Hepatocyte (in vitro differentiated cells and primary cell): ENCODE results near the genes MAGOHB, TAS2R30 and ETV6.

DNA sequence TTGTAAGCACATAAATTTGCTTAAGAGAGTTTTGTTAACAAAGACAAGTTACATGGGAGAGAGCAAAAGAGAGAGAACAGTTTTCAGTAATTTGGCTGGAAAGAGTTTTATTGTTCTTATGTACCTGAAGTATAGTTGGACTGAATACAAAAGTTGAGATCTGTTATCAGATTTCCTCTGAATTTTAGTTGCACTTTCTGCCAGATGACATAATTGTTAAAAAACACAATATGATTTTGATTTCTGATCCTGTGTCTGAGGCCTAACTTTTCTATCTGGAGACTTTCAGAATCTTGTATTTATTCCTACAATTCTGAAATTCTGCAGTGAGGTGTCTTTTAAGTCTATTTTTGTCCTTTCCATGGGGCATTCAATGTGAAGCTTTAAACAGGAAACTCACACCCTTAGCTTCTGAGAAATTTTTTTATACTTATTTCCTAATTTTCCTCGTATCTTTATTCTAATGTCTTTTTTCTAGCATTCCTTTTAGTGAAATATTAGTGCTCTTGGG is 23.3 kb downstream of the CD69 start:
- RAMPAGE, long total RNA = no peak
- RRBS = no CpG with 5 or more reads among the region's 1 CpG

DNA sequence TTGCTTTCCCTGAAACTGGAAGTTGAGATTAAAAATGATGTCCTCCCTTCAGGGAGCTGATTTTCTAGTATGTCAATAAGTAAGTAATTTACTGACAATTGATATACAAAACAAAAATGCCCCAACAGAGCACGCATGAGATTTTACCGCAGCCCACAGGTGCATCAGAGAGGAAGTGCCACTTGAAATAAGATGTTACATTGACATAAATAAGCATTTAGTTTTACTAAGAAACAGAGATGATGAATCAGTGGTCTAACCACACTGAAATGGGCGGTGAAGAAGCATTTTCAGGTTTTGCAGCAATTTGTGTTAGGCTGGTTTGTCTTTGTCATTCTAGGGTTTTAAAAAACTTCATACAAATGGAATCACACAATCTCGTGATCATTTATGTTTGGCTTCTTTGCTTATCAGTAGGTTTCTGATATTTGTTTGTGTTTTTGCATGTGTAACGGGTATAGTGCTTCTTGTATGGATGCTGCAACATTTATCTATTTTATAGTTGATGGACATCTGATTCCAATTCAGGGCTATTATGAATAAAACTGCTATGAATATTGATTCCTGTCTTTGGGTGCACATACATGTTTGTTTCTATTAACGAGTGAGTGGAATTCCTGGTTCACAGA is 18.8 kb downstream of the CD69 start:
- RAMPAGE, long total RNA = no peak
- RRBS = no CpG with 5 or more reads among the region's 6 CpGs

- RAMPAGE, long total RNA = no peak
- RRBS = no CpG with 5 or more reads among the region's 3 CpGs
Measured at GRCh38 chr12:9763031-9763530, 2.4 kb upstream of the CD69 start.

GRCh38 chr12:9910752-9911106 is 21.4 kb downstream of the CLEC2A start:
- RAMPAGE, long total RNA = start-site peak on the minus strand at chr12:9911024-9911031, 52 and 23 reads in 2 replicates
- RRBS = no CpG with 5 or more reads among the region's 6 CpGs

GRCh38 chr12:9970876-9971289 is 326 bp upstream of the CLEC12A start:
- RAMPAGE, long total RNA = no peak
- RRBS = no CpG with 5 or more reads among the region's 1 CpG

GRCh38 chr12:10184084-10184836 is 5.4 kb downstream of the TMEM52B start:
- RAMPAGE, long total RNA = no peak
- RRBS = no CpG with 5 or more reads among the region's 12 CpGs

DNA sequence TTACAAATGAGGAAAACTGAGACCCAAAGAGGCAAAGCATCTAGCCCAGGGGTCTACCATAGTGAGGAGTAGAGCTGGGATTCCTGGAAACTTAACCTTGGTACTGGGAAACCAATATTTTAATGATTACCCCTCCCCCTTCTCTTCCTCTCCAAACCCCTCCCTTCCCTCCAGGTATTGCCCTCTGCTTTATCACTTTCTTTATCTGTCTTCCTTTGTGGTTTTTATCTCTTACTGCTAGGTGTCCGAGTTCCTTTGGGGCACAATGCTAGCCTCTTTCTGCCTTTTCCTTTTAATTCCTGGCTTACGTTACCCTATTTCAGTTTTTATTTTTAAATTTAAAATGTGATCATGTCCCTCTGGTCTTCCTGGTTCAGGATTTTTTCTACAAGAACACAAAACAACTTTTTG is 2.8 kb downstream of the GABARAPL1 start:
- RAMPAGE, long total RNA = no peak
- RRBS = no CpG with 5 or more reads among the region's 2 CpGs

- RAMPAGE, long total RNA = no peak
- RRBS = no CpG with 5 or more reads among the region's 22 CpGs
Measured at GRCh38 chr12:10215932-10216697, 3.4 kb downstream of the GABARAPL1 start.

DNA sequence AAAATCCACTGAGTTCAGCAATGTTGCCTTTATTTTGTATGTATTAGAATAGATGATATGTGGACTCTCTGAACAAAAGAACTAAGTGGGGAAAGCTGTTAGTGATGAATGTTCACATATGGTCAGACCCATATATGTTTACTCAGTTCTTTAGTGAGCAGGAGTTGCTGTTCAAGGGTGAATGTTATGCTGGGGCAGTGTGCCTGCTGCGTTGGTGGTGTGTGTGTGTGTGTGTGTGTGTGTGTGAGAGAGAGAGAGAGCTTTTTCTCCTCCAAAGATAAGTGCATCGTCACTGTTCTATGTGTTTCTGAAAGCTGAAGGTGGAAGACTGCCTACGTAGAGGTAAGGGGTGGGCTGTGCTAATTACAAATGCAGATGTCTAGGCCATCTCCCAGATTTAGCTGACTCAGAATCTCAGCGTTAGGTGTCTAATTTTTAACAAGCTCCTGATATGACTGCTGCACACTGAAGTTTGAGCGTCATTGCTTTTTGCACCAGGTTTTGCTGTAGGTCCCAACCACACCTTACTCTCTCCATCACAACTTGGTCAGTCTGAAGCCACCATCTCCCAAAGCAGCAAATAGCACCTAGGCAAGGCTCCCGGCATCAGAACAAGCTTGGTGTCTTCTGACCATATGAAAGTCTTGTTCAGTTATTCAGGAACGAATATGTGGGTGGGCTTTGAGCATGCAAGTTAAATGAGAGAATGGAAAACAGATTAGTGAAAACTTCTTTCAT is 10.6 kb downstream of the GABARAPL1 start:
- RAMPAGE, long total RNA = no peak
- RRBS = no CpG with 5 or more reads among the region's 7 CpGs

GRCh38 chr12:10551559-10551778 is 45.8 kb downstream of the EIF2S3B start:
- RAMPAGE, long total RNA = no peak
- RRBS = no CpG with 5 or more reads among the region's 15 CpGs

DNA sequence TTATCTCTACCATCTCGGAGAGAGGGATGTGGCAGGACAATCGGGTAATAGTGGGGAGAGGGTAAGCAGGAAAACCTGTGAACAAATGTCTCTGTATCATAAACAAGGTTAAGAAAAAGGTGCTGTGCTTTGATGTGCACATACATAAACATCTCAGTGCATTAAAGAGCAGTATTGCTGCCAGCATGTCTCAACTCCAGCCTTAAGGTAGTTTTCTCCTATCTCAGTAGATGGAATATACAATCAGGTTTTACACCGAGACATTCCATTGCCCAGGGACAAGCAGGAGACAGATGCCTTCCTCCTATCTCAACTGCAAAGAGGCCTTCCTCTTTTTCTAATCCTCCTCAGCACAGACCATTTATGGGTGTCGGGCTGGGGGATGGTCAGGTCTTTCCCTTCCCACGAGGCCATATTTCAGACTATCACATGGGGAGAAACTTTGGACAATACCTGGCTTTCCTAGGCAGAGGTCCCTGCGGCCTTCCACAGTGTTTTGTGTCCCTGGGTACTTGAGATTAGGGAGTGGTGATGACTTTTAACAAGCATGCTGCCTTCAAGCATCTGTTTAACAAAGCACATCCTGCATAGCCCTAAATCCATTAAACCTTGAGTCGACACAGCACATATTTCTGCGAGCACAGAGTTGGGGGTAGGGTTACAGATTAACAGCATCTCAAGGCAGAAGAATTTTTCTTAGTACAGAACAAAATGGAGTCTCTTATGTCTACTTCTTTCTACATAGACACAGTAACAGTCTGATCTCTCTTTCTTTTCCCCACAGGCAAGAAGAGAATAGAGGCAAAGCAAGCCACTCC is 41.7 kb downstream of the MAGOHB start:
- RAMPAGE, long total RNA = no peak
- RRBS = no CpG with 5 or more reads among the region's 8 CpGs

DNA sequence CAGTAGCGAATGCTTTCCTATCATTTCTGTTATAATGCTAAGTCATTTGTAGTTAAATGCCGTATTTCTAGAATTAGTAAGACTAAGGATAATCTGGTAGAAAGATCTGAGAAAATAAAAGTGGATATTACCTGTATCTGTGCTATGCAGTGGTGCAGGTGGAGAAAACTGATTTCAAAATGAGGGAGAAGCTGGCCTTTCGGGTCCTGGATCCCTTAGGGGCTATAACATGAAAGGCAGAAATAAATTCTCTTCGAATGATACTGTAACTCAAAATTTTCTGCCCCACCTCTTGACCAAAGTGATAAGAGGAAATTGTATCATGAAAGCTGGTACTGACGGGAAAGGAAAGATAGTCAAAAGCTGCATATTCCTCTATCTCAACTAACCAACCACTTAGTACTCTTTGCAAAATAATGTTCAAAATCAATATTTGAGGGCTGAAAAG is 14.0 kb downstream of the MAGOHB start:
- RAMPAGE, long total RNA = no peak
- RRBS = no CpG with 5 or more reads among the region's 5 CpGs

DNA sequence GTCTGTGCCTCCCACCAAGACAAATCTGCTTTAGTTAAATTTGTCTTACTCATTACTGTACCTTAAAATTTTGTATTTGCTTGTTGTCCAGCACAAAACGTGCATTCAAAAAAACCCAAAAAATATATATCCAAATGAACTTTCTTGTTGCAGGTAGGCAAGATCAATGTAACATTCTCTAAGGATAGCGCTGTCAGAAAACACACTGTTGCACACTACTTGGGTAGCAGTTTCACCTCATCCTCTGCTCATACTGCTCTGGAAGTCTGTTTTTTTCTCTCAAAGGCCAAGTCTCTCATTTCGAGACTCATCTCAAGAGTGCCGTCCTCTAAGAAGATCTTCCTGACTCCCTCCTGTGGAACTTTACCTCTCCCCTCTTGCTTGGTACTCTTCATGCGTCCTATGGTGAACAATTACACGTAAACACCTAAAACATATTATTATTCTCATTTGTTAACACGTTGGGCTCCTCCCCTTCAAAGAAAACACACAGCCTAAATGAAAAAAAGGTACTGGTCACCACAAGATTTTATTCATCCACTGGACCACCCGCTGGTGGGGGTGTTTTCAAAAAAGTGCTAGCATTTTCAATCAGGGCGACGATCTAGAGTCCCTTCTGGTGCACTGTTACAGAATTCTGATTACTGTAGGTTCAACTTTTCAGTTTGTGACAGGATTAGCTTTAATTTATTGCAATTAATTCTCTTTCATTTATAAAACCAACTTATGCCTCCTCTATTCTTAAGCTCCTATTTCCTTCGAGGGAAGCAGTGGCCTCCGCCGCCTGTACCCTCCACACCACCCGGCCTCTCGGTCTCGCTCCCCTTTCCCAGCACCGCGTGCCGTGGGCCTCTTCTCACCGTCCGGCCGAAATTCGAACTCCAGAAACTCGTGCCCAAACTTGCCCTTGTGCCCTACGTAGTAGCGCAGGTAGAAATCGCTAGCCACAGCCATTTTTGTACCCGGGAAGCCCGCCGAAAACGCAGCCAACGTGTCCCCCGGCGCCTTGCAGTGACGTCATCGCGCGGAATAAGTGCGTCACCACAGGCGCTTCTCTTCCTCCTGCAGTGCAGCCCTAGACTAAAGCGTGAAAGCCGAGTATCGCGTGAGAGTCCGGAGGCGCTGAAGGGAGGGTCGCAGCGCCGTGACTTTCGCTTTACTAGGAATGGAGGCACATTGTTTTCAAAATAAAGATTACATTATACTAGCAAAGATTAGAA is at the start of gene MAGOHB:
TSS of gene MAGOHB (minus strand) at position 1,031 of the 1,220 bp plus-strand sequence.
- RAMPAGE, long total RNA = start-site peak on the minus strand centred at position 989 of the sequence, 50 bp wide, 144 and 20 reads in 2 replicates
- RRBS = 1% methylated on average over 24 of the region's 50 CpGs

GRCh38 chr12:10698148-10698598 is 24.3 kb upstream of the STYK1 start:
- RAMPAGE, long total RNA = no peak

DNA sequence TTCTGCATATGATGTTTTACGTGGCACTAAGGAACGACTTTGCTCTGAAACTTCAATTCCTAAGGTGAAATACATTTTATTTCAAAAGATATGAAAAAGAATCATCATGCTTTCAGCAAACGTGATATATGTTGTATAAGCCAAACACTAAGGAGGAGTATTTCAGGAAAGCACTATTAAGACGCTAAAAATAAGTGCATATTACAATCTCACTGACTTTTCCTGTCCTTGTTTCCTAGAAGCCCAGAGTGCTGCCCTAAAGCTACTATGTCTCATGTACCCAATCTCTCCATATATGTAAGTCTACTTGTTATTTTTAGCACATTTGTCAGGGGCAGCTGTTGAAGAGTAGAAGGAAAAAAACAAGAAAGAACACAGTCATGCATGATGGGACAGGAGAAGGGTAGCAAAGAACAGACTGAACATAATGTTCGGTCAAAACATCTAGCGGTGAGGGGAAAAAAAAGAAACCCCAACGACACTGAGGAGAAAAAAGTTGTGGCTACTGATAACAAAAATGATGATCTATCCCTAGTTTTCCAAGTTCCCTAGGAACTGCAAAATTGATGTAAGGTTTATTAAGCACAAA is 14.3 kb downstream of the YBX3 start:
- RAMPAGE, long total RNA = no peak
- RRBS = no CpG with 5 or more reads among the region's 7 CpGs

- RAMPAGE, long total RNA = no peak
- RRBS = no CpG with 5 or more reads among the region's 4 CpGs
Measured at GRCh38 chr12:10721649-10721866, 1.6 kb downstream of the YBX3 start.

GRCh38 chr12:11134359-11135066 is at the start of gene TAS2R30:
TSS of gene TAS2R30 (minus strand) at chr12:11134644.
- RAMPAGE, long total RNA = no peak
- RRBS = no CpG with 5 or more reads among the region's 6 CpGs

GRCh38 chr12:11649489-11650361 is at the start of gene ETV6:
TSS of gene ETV6 (plus strand) at chr12:11649674.
- RAMPAGE, long total RNA = no peak
- RRBS = 1% methylated on average over 40 of the region's 80 CpGs

GRCh38 chr12:11731977-11732466 is 82.5 kb downstream of the ETV6 start:
- RAMPAGE, long total RNA = no peak
- RRBS = no CpG with 5 or more reads among the region's 6 CpGs

- RAMPAGE, long total RNA = no peak
- RRBS = no CpG with 5 or more reads among the region's 10 CpGs
Measured at GRCh38 chr12:11745817-11746550, 96.5 kb downstream of the ETV6 start.